ENCODE measurements around a stretch of chr11.

DNA sequence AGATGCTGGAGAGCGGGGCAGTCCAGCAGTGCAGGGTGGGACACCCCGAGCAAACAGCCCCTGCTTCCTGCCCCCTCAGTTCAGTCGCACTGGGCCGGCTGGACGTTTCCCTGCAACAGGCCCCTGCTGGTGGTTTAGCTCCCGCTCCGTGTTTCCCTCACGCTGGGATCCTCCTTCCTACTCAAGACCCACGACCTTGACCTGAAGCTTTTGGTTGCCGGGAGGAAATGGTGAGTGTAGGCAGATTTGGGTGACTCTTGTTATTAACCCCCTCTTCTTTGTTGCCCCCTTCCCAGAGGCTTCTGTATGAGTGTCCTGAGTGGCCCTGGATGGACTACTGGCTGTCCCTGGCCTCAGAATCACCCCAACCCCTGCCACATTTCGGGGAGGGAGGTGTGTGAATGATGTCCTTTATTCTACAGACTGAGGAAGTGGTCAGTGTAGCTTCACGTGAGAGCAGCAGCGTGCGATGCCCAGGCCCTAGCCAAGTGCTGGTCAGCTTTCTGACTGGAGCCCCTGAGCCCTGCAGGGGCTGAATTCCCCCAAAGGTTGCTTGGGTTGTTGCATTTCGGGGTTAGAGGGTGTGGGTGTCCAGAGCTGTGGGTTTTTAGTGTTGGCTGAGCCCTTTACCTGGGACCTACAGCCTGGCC lies 2.8 kb downstream of the ST3GAL4 start:
- RRBS = no CpG with 5 or more reads among the region's 15 CpGs

DNA sequence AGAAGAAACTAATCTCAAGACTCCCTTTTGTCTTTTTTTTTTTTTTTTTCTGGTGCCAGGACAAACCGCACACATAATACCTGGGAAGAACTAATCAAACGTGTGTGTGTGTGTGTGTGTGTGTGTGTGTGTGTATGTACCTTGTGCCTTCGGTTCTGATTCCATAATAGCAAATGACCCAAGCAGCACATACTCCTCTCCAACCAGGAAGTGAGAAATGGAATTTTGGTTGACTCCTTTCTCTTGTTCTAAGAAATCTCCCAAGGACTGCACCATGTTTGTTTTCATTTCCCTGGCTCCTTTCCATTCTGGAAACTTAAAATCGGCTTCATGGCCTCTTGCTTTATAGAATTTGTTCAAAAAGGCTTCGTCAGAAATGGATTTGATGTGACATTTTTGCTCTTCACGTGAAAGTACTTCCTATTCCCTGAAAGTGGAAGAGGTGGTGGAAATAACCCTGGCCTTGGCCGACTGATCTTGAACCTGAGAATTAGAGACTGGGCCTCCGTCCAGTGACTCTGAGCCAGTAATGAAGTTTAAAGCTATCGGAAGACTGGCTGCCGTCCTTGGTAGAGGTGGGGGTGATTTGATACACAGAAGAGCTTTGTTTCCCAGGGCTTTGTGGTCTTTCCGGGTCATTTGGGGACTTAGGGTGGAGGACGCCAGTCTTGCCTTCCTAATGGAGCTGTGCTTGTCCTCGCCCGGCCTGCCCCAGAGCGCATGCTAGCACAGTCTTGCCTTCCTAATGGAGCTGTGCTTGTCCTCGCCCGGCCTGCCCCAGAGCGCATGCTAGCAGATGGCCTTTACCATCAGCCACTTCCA lies 65.5 kb downstream of the ST3GAL4 start:
- RRBS = 30% methylated on average over 4 of the region's 18 CpGs

- RRBS = no CpG with 5 or more reads among the region's 15 CpGs
Observed at GRCh38 chr11:126432339-126433133, 77.0 kb downstream of the ST3GAL4 start.

GRCh38 chr11:126469093-126469542 lies 113.6 kb downstream of the ST3GAL4 start:
- RRBS = no CpG with 5 or more reads among the region's 9 CpGs

DNA sequence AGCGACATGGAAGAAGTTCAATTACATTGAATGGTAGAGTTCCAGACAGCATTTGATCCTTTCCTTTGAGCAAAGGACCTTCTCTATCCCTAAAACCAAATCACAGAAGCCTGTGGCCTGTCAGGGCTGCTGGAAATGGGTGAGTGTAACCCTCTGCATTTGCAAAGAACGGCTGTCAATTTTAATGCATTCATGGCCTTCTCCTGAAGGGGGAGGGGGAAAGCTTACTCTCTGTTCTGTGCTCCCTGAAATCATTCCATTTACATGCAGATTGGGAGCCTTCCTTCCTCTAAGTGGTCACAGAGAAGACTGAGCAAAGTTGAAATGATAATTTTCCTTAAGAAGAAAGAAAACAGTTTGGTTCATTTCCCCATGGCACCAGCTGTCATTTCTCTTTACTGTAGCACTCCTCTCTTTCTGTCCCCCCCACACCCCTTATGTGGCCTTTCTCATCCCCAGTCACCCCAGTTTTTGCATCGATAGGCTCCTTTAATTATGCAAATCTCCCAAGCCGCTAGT lies 109.3 kb upstream of the KIRREL3 start:
- RRBS = no CpG with 5 or more reads among the region's 4 CpGs

DNA sequence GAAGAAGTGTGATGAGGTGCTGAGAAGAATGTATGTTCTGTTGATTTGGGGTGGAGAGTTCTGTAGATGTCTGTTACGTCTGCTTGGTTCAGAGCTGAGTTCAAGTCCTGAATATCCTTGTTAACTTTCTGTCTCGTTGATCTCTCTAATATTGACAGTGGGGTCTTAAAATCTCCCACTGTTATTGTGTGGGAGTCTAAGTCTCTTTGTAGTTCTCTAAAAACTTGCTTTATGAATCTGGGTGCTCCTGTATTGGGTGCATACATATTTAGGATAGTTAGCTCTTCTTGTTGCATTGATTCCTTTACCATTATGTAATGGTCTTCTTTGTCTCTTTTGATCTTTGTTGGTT lies 757.5 kb upstream of the KIRREL3 start:
- RRBS = no CpG with 5 or more reads among the region's 2 CpGs

DNA sequence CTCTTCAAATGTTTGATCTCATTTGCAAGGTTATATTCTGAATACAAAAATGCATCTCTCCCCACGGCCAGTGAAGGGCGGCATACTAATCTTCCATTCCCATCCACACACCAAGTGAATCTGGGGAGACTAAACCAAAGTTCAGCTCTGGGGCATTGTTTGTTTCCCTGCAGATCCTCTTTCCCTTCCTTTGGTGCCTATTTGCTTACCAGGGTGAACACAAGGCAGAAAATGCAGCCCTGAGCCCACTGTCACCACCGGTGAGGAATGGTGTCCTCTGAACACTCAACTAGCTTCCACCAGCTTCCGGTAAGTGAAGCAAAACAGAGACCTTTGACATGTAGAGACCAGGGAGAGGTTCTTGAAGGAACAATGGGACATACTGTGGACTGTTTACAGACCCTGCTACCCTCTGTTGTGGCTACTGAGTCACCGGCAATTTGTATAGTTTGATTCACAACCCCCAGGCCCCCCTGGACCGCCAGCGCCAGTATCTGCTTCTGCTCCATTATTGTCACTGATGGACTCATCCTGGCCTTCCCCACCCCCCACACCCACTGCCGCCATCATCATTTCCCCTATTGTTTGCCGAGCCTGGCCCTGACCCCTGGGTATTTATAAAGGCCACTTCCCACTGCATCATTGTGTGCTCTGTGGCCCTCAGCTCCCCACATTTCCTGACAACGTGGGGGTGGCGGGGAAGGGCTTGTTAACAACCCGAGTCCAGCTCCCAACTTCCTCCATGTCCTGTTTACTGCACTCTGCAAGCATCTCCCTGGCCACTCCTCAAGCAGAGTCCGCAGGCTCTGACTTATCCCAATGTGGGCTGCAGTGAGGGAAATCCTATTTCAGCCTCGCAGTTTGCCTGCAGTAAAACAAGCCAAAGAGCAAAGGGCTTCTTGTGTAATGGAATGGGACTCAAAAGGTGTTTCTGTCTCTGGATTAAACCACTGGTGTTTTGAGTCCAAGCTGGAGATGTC lies 252.9 kb downstream of the ETS1 start:
- RRBS = no CpG with 5 or more reads among the region's 14 CpGs

- RRBS = no CpG with 5 or more reads among the region's 5 CpGs
Observed at GRCh38 chr11:128458107-128458617, 129.2 kb downstream of the ETS1 start.

DNA sequence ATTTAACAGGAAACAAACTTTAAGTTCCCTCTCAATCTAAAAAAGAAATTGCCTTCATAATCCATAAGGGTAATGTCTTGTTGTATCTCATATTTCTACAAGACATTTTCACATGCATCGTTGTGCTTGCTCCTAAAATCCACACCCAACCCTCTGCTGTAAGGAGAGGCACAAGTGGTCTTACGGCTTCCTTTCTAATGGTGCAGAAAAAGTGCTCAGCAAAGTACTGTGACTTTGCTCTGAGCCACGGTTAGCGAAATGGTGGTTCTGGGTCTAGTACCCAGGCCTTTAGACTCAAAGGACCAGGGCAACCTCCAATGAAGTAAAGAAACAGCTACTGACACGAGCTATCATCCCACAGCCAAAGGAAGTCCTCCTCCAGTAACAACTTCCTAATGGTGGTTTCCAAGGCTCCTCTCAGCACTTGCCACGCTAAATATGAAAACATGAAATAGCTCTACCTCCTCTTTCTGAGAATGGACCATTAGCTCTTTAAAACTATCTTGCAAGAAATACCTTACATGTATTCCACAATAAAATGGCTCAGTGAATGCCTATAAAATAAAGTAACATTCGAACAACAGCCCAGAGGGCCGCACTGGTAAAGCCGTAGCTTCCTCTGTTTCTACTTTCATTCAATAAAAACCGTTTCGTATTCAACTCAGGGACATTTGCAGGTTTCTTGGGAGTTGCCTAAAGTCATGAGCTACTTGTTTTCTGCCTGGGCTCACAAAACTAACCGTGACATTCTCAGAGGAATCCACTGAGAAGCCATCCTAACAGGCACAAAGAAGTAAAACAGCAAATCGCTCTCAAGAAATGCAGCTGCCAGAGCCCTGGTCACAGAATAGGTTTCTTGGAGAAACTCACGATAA lies 122.4 kb downstream of the ETS1 start:
- RRBS = no CpG with 5 or more reads among the region's 14 CpGs

DNA sequence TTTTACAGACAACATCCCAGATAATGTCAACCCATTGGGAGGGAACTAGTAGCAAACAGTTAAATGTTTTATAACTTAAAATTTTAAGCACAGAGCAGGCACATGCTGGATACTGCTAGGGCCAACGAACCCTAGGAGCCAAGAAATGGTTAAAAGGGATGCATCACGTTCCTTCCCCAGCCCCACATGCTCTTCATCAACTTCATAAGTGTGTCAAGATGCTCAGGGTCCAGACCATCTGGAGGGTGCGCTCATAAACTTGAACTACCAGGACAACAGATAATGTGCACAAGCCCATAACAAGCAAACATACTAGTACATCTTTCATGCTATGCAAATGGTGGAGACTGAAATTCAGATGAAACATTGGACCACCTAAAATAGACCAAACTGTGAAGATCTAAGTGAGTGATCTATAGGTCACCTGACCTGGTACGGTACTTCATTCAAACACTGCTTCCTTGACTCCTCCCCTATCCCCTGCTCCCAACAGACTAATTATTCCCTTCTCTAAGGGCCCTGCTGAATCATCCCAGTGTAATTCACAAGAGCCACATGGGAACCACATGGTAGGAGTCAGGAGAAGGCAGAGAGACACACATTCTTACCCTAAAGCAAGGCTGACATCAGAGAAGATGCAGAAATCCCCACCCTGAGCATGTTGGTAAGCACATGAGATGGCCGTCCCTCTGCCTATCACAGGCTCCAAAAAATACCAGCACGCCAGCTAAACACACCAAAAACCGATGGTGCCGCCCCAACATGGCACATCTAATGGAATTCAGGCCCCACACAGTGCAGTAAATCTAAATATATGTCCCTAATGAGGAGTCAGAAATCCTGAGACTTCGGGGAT lies 83.9 kb downstream of the ETS1 start:
- RRBS = no CpG with 5 or more reads among the region's 9 CpGs

GRCh38 chr11:128513868-128514894 lies 73.2 kb downstream of the ETS1 start:
- RRBS = no CpG with 5 or more reads among the region's 7 CpGs

DNA sequence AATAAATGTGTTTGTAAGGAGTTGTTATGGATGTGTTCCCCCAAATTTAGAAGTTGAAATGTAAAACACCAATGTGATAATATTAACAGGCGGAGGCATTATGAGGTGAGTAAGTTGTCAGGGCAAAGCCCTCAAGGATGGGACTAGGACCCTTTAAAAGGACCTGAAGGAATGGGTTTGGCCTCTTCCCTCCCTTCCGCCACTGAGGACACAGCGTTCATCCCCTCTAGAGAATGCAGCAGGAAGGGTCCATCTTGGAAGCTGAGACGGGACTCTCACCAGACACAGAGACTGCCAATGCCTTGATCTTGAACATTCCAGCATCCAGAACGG lies 22.3 kb downstream of the ETS1 start:
- RRBS = no CpG with 5 or more reads among the region's 5 CpGs

DNA sequence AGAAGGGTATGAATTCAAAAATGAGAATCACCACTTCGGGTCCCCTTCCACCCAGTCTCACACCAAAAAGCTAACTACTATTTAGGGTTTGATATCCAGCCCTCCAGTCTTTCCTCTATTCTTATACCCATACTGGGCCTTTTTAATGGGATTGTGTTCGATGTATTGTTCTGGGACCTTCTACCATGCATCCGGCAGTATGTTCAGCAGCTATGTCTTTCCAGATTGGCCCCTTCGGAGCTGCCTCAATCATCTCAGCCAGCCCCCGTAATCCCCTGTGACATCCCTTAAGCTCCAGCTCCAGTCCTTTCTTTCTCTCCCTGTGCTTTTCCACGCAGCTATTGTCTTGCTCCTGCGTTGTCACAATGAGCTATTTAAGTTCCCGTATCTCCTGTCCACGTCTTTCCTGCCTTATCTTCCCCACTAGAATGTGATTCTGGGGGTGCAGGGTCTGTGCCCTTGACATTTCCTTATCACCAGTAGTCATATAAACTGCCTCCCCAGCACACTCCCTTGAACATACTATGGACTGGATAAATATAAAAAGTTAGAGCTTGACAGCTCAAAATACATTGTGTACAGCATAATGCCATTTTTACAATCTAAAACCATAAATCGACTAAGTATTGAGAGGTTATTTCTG lies 5.0 kb upstream of the ETS1 start:
- RRBS = no CpG with 5 or more reads among the region's 10 CpGs

GRCh38 chr11:128694476-128695532 lies 932 bp downstream of the FLI1 start:
- RRBS = under 1% methylated on average over 26 of the region's 83 CpGs

DNA sequence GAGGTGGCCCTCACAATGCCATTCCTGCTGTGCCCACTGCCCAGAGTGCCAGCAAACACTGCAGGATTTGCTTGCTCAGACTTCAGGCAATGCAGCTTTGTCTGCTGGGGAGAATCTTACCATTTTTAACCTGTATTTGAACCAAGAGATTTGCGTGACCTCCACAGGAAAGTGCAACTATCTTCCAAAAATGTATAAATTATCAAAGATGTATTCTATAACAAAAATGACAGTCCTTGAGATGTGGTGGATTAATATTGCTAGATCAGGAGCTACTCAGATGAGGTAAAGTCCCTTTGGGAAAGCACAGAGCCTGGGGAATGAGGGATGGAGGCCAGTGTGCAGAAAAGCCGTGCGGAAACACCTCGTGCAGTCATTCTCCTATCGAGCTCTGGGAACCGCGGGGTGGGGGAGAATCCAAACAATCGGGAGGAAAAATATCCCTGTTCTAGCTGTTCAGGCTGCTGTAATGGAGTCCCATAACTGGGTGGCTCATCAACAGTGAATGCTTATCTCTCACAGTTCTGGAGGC lies 28.6 kb downstream of the FLI1 start:
- RRBS = no CpG with 5 or more reads among the region's 8 CpGs

DNA sequence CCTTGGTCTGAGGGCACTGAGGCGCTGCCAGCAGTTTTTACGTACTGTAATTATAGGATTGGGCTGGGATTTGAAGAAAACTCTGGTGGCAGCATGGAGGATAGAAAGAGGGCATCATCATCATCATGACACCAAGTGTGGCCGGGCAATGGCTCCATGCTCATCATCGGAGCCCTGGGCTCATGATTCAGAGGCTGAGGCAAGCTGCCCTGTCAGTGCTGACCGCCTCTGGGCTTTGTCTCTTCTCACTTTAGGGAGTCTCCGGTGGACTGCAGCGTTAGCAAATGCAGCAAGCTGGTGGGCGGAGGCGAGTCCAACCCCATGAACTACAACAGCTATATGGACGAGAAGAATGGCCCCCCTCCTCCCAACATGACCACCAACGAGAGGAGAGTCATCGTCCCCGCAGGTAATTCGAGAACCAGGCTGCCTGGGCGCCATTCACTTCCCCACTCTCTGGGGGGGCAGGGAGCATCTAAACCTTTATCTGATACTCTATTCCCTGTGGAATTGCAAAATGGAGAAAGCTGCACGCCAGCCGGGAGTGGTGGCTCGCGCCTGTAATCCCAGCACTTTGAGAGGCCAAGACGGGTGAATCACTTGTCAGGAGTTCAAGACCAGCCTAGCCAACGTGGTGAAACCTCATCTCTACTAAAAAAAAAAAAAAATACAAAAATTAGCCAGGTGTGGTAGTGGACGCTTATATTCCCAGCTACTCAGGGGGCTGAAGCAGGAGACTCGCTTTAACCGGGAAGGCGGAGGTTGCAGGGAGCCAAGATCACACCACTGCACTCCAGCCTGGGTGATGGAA lies 74.2 kb downstream of the FLI1 start:
- RRBS = no CpG with 5 or more reads among the region's 25 CpGs

DNA sequence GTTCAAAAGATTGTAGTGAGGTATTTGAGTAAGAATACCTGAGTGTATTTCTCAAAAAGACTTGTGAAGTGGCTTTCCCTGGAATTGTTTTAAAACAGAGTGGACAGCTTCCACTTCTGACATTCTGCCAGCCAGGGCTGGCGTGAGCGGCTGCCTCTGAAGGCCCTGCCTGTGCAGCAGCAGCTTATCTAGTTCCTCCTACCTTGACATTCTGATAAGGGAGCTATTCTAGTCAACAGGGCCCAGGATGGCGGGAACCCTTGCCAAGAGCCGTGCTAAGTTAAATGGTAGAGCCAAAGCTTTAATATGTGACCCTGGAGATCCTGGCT lies 3.4 kb downstream of the KCNJ5 start:
- RRBS = no CpG with 5 or more reads among the region's 4 CpGs

DNA sequence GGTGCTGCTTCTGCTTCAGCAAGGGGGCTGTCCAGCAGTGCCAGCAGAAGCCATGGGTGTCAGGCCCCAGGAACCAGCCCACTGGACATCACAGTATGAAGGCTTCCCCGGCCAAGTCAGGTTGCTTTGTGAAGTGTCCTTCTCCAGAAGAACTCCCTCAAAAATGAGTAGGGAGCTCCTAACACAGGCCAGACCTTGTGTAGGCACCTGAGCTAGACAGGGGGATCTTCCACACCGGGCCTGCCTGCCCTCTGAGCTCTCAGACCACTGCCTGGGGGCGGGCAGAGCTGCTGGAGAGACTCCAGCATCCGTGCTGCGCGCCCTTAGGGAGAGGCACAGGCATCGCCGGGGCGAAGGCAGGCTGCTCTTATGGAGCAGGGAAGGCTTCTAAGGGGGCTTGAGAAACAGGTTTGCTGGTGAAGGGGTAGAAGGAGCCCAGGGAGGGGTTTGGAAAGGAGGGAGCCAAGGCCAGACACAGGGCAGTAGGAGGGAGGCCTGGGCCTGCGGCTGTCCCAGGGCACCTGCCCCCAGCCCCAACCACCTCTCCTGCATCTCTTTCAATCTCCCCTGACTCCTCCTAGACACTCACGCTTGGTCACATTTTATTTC lies 4.4 kb downstream of the KCNJ5 start:
- RRBS = 20% methylated on average over 1 of the region's 11 CpGs

DNA sequence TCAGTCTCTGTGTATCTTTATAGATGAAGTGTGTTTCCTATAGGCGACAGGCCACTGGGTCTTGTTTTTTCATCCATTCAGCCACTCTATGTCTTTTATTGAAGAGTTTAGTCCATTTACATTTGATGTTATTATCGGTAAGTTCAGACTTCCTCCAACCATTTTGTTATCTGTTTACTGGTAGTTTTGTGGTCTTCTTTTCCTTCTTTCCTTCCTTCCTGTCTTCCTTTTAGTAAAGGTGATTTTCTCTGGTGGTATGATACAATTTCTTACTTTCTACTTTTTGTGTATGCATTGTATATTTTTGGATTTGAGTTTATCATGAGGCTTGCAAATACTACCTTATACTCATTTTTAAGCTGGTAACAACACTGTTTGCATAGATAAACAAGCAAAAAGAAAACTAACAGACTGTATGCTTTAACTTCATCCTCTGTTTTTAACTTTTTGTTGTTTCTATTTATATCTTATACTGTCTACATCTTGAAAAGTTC lies 62.1 kb upstream of the TP53AIP1 start:
- RRBS = no CpG with 5 or more reads among the region's 2 CpGs

DNA sequence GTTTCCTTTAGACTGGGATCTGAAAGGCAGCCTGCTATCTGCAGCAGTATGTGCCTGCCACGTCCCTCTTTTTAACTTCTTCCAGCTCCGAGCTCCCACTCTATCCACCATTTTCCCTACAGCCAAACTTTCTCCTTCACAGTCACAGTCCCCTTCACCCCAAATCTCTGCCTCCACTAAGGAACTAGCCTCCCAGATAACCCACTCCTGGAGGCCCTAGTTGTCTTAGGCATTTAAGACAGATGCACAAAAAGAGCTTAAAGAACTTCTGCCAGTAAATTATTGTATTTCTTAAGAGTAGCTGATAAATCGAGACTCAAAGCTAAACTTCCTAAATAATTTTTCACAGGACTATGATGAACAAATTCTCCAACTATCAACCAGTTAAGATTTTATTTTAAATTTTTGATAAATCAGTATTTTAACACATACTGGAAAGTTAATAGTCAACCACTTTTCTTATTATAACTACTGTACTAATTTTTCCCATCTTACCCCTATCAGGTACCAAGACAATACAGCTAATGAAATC lies 66.3 kb upstream of the ARHGAP32 start:
- RRBS = no CpG with 5 or more reads among the region's 3 CpGs

All from retinal pigment epithelial cell (primary cell).